ENCODE data around the gene CCDC141.

- PRO-cap = no peak
Measured at GRCh38 chr2:178530359-178531171, 50.3 kb downstream of the PLEKHA3 start.

- PRO-cap = no peak
Measured at GRCh38 chr2:178570376-178570979, 90.2 kb downstream of the PLEKHA3 start.

DNA sequence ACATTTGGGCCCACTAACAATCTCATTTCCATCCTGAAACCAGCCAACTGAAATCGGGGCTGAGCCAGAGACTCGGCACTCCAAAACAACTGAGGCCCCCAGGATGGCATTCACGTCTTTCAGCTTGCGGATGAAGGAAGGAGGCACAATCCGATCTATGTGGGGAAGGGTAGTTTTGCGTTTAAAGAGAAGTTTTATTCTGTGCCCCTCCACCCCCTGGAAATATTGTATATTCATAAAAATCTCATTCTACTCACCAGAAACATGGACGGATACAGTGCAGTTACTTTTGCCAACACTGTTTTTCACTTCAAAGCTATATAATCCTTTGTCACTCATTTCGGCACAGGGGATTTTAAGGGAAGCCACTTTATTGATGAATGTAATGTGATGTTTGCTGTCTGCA, 87.9 kb downstream of the TTN start:
- PRO-cap = no peak

- PRO-cap = no peak
Measured at GRCh38 chr2:178801913-178802565, 5.2 kb downstream of the TTN start.

DNA sequence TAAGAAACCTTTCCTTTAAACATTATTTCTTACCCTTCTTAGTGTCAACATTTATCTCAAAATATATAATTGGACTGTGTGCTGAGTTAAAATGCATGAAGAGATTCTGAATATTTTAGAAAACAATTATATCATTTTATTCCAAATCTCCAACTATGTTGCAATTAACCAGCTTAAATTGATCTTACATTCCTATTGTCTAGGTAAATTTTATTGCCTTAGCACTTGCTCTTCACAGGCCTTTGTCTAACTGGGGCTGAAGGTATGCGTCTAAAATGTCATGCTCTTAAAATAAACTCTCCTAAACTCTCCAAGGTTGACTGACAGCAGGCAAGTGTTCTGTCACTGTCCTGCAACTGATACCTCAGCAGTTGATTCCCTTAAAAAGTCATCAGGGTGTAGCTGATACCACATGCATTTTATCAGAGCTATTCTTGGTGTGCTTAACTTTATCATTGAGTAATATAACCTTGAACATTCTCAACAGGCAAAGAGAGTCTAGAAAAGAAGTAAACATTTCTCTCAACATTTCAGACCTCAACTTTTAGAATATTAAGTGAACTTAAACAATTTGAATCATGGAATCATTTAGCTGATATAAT, 713 bp downstream of the TTN start:
- PRO-cap = no peak

- PRO-cap = no peak
Measured at GRCh38 chr2:178819977-178820490, 12.8 kb upstream of the TTN start.

DNA sequence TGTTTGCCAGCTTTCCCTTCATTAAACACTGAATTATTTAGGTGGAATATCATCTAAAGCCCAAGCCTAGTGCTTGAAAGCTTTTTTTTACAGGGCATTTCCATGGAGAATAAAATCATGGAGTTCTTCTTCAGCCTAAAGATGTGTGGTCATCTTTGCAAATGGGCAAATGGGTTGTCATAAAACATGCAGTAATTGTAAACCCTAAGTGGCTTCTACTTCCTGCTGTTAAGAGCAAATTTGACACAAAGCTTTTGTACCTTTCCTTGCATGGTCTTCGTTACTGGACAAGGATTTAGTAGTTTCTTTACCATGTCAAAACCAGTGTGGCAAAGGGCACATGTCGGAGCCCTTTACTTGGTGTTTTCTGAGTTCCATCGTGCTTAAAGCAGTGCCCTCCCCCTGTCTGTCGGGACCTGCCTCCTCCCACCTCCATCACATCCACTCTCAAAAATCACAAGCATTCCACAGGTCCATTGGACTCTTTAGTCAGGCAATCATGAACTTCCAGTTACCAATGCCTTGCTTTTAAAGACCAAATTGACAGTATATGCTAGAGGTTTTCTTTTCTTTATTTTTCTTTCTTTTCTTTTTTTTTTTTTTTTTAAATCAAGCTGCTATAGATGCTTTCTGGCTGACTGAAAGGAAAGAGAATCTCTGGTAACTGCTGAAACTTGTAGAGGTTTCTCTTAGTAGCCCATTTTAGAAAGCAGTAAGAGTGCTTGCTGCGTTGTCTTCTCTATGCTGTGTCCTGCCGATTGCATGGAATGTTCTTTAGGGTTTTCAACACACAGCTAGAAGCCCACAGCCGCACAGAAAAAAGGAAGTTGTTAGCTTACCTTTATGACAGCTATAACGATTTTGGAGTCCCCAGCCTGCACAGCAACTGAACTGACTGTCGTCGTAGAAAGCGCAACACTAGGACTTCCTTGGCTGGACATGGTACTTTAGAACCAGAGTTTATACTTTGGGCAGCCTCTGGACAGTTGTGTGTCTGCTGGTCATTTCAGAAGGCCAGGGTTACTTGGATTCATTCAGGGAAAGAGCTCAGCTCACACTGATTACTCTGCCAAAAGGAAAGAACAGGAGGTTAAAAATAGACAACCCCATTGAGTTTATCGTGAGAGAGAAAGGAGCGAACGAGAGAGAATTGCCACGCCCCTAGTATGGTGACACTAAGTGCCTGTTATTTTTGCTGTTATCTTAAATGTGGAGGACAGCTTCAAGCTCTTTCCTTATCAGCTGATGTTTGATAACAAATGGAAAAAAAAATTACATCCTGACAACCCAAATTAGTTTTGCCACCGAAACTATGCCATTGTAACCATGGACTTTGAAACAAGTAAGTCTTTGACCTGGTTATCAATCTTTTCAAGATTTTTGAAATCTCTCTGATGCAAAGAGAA, at the start of gene CCDC141:
TSS of gene CCDC141 (minus strand) at position 1,137 of the 1,406 bp plus-strand sequence.
- PRO-cap = no peak

- PRO-cap = no peak
Measured at GRCh38 chr2:179124290-179125291, 74.7 kb upstream of the CCDC141 start.

- PRO-cap = no peak
Measured at GRCh38 chr2:179561543-179562056, 297.0 kb upstream of the SESTD1 start.

- PRO-cap = no peak
Measured at GRCh38 chr2:179594305-179594576, 267.2 kb downstream of the ZNF385B start.

DNA sequence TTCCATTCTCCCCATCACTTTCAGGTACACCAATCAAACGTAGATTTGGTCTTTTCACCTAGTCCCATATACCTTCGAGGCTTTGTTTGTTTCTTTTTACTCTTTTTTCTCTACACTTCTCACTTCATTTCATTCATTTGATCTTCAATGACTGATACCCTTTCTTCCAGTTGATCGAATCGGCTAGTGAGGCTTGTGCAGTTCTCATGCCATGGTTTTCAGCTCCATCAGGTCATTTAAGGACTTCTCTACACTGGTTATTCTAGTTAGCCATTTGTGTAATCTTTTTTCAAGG, 104.9 kb downstream of the ZNF385B start:
- PRO-cap = no peak

GRCh38 chr2:180590876-180591360, 389.5 kb upstream of the UBE2E3 start:
- PRO-cap = no peak

DNA sequence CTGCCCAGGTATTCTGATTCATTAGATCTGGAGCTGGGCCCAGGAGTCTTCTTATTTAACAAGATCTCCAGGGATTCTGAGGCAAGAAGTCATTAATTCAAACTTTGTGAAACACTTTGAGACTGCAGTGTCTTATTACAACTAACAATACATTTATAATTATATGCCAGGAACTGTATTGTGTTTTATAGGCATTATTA, 257.5 kb upstream of the UBE2E3 start:
- PRO-cap = no peak

DNA sequence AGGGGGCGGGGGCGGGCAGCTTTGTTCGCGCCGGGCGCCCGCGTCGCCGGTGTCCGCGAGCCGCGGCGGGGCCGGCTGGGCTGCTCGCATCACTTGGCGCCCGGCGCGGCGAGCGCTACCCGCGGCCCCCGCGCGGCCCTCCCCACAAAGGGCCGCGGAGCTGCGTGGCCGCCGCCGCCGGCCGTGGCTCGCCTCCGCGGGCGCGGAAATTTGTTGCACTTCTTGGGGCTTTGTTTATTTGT, 551 bp downstream of the UBE2E3 start:
- PRO-cap = bidirectional peak, plus-strand start at position 92 of the sequence, minus-strand start outside the sequence

DNA sequence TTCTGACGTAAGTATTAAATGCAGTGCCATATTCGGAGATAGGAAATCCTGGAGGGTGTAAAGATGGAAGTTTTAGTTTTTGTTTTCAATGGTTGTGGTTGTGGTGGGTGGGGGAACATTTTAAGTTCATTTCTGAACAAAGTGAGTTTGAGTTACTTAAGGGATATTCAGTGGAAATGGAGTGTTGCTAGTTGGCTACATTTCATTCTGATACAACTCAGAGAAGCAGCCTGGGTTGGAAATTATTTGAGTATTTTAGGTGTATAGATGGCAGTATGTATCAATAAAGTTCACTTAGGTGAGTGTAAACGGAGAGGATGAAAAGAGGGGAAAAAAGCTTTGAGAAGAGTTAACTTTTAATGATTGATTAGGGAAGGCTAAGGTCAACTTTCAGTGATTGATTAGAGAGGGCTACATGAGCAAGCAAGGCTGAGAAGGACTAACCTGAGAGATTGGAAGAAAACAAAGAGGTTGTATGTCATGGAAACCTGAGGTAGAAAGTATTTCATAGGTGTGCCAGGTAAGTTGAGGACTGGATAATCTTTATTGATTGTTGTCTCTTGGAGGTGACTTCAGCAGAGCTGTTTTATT, 33.8 kb downstream of the UBE2E3 start:
- PRO-cap = no peak

DNA sequence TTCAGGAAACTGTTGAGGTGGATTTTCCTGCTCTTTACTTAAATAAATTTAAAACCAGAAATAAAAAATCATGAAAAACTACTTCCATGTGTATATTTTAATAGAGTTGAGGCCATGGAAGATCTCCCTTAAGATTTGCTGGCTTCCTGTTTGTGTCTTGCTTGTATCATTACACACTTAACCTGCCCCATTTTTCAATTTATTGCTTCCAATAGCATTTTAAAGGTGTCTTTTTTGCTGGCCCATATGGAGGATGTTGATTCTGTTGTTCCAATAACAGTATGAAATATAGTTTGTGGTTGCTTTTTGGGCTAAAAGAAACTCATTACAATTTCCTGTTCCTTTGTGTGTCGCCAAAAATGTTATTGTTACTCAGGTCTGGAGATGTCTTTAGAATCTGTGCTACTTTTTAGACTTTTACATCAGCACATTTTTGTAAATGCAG, 234.0 kb upstream of the ITGA4 start:
- PRO-cap = no peak

DNA sequence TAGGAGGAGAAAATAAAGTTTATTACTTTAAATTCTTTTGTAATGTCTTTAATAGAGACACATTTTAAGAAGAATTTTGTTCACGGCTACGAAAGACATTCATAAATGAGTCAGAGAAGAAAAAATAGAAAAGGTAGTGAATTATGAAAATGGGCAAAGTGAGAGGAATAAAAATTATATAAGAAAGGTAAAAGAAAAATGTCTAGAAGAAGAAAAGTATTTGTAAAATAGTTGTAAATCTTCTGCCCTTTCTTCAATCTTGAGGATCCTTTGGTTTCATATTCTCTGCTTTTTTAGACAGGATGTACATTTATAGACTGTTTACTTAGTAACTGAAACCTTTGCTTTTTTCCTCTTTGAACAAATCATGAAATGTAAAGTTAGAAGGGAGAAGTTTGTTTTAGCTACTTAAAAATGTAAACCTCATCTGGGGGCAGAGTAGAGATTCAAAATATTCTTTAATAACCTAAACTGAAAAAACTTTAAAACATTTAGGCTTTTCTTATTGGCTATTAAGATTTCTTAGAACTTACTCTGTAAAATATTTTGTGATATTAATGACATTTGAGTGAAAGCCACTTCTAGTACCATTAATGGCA, 150.4 kb upstream of the ITGA4 start:
- PRO-cap = no peak

- PRO-cap = no peak
Measured at GRCh38 chr2:181308527-181309203, 148.5 kb upstream of the ITGA4 start.

DNA sequence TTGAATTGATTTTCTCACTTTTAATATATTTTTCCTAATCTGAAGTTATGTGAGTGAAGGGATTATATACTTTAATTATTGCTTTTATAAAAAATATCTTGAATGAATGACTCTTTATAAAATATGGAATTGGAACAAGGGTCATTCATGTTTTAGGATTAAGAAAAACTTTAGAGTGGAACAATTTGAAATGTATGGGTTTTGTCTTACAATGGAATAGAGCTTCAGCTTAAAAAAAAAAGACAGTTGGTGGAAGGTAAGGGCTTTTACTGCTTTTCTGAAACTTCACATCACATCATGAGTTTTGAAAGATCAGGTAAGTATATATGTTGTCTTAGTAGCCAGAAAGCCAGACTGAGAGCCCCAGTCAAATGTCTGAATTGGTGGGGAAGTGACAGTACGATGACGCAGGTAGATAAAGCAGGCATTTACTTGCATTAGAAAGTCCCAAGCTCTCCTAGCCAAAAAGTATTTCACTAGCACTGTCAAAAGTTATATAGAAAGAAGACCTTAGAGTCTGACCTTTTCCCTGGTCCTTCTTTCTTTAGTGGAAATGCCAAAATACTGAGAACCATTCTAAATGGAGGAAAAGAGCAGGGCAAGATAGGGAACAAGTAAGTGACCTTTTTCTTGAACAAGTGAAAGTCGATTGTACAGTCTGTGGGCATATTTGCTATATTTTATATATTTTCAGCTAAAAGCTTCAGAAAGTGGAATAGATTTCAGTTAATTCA, 10.0 kb downstream of the ITGA4 start:
- PRO-cap = no peak

DNA sequence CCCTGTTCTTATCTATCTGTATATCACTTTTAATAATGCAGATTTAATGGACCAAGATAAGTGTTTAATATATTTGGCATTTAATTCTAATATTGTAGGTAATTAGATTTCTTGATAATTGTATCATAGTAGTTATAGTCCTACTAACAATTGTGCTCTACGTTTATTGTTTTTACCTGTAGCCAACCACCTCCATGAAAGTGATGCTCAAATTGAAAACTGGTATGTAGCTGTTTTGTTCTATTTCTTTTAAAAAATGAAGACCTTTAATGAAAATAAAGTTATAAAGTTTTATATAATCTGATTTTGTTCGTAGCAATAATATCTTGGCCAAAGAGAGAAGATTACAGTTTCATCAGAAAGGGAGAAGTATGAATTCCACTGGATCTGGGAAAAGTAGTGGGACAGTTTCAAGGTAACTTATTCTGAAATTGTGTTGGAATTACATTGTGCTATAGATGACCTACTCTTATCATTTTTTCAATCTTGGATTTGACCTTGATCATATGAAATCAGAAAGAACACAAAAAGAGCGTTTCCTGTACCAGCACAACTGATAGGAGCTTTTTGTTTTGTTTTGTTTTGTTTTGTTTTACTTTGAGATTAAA, 7.3 kb downstream of the ITPRID2 start:
- PRO-cap = no peak

Data from neuron (in vitro differentiated cells).